Cerebellum (tissue), 5 donors: ENCODE results near the genes TMEM69, DMBX1 and ATPAF1.

- PRO-cap, 3 experiments, result peak in 1 of 3 experiments; most common minus-strand start chr1:45349380 (in 1)
- RAMPAGE, long total RNA, result no peak
These were observed 9.3 kb downstream of the TOE1 start for GRCh38 chr1:45349206-45349807.

DNA sequence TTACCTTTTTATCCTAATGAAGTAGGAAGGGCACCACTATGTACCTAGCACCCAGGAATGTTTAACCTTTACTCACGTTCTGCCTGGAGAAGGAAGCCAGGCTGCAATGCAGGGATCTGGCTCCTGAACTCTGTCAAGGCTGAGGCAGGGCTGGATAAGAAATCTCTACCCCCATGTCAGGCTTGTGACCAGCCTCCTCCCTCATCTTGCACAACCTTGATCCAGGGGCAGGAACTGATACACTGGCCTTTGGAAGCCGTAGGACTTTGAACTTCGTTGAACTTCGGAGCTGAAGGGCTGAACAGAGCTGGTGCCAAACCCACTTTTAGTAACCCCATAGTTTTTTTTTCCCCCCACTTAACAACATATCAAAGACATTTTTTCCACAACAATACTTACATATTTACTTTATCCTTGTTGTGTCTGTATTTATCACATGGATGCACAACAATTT lies 8.0 kb upstream of the AKR1A1 start:
- PRO-cap, 3 experiments, result no peak in any of the 3 experiments
- RAMPAGE, long total RNA, result no peak

GRCh38 chr1:45543770-45544241 lies 6.8 kb upstream of the AKR1A1 start:
- PRO-cap, 3 experiments, result no peak in any of the 3 experiments
- RAMPAGE, long total RNA, result no peak

DNA sequence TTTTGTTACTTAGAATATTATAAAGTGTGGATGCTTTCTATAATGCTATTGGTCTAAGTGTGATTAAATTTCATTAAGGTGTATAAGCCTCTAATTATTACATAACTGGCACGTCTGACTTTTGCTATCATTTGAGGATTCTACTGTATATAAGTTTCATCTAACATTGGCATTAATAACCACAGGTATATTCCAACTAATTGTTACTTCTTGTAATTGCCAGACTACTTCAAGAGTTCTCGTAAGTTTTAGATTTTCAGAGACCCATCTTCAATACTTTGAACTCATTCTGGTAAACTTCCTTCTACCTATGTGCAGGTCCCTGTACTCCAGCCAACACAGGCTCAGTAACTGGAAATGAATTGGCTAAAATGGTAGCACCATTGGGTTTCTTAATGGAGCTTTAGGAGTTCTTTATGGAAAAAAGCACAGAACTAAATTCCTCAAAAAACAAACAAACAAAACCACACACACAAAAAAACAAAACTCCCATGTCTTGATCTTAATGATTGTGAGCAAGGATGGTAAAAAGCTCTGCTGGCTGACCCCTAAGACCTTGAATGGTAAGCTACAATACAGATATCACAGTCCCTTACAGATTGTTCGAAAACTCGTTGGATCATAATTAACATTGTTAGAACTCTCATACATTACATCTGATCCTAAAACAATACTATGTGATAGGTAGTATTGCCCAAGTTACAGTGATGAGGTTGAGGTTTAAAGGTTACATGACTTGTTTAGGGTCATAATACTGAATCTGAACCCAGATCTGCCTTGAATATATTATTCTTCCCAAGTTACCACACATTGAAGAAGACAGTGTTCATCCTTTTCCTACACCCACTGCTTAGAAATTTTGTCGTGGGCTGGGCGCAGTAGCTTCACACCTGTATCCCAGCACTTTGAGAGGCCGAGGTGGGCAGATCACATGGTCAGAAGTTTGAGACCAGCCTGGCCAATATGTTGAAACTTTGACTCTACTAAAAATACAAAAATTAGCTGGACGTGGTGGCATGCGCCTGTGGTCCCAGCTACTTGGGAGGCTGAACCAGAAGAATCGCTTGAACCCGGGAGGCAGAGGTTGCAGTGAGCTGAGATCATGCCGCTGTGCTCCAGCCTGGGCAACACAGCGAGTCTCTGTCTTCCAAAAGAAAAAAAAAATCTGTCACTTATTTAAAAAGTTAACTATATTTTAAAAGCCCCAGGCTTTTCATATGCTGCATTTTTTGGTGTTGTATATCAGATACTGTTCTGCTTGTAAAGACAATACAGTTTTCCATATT lies 14.4 kb downstream of the CCDC17 start:
- PRO-cap, 3 experiments, result no peak in any of the 3 experiments
- RAMPAGE, long total RNA, result no peak

GRCh38 chr1:45685865-45686415 lies 393 bp downstream of the GPBP1L1 start:
- PRO-cap, 3 experiments, result peak in 1 of 3 experiments; most common plus-strand start chr1:45686131 (in 1)
- RAMPAGE, long total RNA, result no peak

DNA sequence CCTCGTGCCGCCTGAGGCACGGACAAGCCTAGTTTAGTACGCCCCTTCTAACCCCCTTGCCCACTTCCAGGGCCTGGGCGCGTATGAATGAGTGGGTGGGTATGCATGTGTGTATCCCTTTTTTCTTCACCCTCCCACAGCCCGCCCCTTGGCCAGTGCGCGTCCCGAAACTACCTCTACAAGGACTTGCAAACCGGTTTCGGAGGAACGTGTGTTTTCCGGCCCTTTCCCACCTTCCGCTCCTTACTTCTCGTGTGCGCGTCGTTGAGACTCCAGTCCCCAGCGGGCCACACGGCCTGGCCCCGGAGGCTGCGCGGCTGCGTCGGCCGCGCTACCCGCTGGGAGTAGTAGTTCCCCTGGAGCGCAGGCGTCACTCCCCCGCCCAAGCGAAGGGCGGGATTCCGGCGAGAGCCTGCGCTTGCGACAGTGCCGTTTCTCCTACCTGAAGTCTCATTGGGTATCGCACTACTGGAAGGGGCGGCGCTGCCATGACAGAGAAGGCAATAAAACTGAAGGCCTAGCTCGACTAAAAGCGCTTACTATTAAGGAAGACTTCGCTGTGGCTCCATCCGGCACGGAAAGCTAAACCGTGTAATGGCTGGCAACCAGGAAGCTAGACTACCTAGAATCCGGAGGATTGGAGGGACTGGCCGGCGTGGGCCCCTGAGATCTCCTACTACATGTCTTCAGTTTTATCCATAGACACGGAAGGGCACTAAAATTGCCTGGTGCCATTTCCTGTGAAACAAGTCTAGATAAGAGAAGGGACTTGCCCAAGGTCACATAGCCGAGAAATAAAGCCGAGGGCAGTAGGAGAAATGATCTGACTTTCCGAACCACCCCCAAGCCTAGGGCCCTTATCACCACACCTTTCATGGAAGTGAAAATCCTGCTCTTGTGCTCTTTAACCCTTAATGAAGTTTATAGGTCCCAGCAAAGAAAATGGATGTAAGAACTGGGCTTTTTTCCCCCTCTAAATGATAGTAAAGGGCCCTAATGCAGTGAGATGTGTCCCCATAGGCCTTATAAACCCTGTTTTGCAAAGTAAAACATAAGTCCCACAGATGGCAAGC lies 822 bp upstream of the GPBP1L1 start:
- PRO-cap, 3 experiments, result peak in 3 of 3 experiments; most common plus-strand start position 453 of the sequence (in 3); most common minus-strand start position 266 of the sequence (in 2)
- RAMPAGE, long total RNA, result start-site peak on the minus strand centred at position 295 of the sequence, 105 bp wide, 76 and 176 reads in 2 replicates

DNA sequence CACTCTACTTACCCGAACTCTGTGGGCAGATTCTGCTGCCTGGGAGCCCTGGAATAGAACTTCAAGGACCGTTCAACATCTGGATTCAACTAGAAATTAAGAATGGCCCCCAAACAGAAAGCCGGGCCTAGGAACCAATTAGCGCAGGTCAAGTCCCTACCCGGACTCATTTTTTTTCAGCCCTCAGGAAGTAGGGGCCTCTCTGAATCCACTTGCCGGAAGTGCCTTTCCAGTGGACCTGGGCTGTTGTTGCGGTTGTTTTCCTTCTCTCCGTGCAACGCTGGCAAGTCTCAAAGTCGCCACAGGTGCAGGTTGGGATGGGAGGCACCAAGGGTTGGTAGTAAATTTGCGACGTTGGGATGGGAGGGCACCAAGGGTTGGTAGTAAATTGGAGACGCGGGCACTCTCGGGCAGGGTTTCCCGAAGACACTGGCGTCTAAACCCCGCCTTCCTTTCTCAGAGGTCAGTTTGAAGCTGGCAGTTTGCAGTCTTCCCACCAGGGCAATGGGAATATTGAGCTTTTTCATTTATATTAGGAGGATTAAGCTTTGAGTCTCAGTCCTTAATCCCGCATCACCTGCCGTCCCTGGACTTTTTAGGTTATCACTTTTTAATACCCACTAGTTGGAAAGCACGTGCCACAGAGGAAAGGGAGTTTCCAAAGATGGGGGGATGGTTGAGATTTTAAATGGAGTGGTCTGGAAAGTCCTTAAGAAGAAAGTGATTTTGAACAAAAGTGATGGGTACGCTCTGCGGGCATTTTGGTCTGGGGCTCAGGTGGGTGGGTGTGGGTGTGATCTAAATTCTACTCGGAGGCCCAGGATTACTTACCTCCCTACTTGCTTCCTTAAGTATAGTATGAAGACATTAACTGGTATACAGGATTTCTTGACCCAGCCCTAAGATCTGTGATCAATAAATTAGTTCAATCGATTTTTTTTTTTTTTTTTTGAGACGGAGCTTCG lies at the start of gene TMEM69:
TMEM69 (plus strand) TSS at position 211 of the 965 bp plus-strand sequence.
- PRO-cap, 3 experiments, result peak in 3 of 3 experiments; most common plus-strand start position 211 of the sequence (in 3); most common minus-strand start position 84 of the sequence (in 1)
- RAMPAGE, long total RNA, result start-site peak on the plus strand centred at position 230 of the sequence, 12 bp wide, 281 and 59 reads in 2 replicates

- PRO-cap, 3 experiments, result no peak in any of the 3 experiments
- RAMPAGE, long total RNA, result no peak
These were observed 123.8 kb downstream of the MAST2 start for GRCh38 chr1:45927131-45927677.

DNA sequence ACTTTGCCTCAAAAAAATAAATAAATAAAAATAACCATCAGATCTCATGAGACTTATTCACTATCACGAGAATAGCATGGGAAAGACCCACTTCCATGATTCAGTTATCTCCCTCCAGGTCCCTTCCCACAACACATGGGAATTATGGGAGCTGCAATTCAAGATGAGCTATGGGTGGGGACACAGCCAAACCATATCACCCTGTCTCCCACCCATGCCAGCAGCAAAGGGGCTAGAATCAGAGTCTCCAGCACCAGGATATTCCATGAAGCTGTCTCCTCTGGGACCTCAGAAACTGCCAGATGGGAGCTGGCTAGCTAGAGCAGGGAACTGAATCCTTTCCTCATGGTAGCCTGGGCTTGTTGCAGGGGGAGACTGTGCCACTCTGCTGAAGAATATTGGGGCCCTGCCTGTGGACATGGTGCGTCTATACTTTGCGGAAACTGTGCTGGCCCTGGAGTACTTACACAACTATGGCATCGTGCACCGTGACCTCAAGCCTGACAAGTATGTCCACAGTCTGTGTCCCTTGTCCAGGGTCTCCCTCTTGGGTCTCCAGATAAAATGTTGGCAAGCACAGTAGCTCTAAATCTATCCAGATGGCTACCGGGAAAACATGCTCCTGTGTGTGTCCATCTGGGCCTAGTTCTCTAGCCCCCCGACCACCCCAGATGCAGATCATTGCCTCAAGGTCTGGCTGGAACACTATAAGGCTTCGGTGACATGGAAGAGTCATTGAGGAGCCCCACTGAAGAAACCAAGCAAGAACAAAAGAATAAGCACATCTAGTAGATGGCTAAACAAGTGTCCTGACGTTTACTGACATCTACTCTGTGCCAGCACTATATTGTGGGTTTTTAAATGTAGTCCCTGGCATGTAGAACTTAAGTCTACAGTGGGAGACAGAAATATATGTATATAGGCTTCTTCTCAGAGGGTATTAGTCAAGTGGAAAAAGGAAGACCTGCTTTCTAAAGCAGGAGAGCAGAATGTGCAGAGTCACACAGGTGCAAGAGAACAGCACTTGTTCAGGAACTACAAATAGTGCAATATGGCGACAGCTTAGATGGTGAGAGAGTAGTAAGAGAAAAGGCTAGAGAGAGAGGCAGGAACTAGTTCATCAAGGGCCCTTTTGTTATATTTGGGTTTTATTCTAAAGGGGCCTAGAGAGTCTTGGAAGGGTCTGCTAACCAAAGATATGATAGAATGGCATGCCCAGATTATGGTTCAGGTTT lies 106.7 kb downstream of the PIK3R3 start:
- PRO-cap, 3 experiments, result no peak in any of the 3 experiments
- RAMPAGE, long total RNA, result no peak

GRCh38 chr1:46036525-46037708 lies 95.5 kb downstream of the PIK3R3 start:
- PRO-cap, 3 experiments, result no peak in any of the 3 experiments
- RAMPAGE, long total RNA, result no peak

- PRO-cap, 3 experiments, result peak in 1 of 3 experiments; most common plus-strand start chr1:46171916 (in 1); most common minus-strand start chr1:46171861 (in 1)
- RAMPAGE, long total RNA, result no peak
These were observed 3.4 kb upstream of the TSPAN1 start for GRCh38 chr1:46171003-46172361.

- PRO-cap, 3 experiments, result peak in 3 of 3 experiments; most common plus-strand start chr1:46173468 (in 1); most common minus-strand start chr1:46173658 (in 3)
- RAMPAGE, long total RNA, result no peak
These were observed 1.5 kb upstream of the TSPAN1 start for GRCh38 chr1:46173192-46173995.

- PRO-cap, 3 experiments, result no peak in any of the 3 experiments
- RAMPAGE, long total RNA, result no peak
These were observed 9.5 kb downstream of the POMGNT1 start for GRCh38 chr1:46188516-46189381.

GRCh38 chr1:46285820-46286742 lies 17.3 kb downstream of the LRRC41 start:
- PRO-cap, 3 experiments, result no peak in any of the 3 experiments
- RAMPAGE, long total RNA, result no peak

DNA sequence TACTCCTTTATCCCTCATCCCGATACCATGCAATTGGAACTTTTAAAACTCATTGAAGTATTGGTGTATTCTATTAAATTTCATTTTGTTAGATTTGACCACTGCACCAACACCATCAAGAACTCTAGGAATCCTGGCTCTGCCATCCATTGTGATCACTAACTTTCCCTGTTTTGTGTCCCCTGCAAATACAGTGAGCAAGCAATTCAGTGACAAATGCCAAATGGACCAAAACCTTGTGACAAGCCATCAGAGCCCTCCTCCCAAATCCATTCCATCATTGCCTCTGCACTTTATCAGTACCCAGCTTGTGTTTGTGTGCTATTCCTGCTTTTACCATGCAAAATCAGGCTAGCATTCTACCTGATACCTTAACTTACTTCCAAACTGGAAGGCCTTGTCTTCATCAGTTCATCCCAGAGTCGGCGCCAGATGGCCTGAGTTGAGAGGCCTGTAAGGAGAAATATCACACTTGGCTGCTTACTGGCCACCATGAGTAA lies 6.2 kb downstream of the LRRC41 start:
- PRO-cap, 3 experiments, result no peak in any of the 3 experiments
- RAMPAGE, long total RNA, result no peak

DNA sequence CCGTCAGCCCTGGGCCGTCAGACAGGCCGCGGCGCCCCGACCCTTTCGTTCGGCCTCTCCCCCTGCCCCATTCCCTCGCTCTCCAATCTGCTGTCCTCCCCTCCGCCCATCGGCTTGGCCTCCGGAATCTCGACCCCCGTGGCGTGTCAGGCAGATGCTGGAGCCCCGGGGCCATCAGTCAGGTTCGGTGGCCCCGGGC lies 1.0 kb downstream of the LRRC41 start:
- PRO-cap, 3 experiments, result peak in 1 of 3 experiments; most common minus-strand start position 128 of the sequence (in 1)
- RAMPAGE, long total RNA, result no peak

- PRO-cap, 3 experiments, result no peak in any of the 3 experiments
- RAMPAGE, long total RNA, result no peak
These were observed 7.7 kb downstream of the FAAH start for GRCh38 chr1:46401589-46402420.

GRCh38 chr1:46489442-46490140 lies at the start of gene DMBX1:
TSS of gene DMBX1 (plus strand) at chr1:46489836.
- PRO-cap, 3 experiments, result no peak in any of the 3 experiments
- RAMPAGE, long total RNA, result no peak

DNA sequence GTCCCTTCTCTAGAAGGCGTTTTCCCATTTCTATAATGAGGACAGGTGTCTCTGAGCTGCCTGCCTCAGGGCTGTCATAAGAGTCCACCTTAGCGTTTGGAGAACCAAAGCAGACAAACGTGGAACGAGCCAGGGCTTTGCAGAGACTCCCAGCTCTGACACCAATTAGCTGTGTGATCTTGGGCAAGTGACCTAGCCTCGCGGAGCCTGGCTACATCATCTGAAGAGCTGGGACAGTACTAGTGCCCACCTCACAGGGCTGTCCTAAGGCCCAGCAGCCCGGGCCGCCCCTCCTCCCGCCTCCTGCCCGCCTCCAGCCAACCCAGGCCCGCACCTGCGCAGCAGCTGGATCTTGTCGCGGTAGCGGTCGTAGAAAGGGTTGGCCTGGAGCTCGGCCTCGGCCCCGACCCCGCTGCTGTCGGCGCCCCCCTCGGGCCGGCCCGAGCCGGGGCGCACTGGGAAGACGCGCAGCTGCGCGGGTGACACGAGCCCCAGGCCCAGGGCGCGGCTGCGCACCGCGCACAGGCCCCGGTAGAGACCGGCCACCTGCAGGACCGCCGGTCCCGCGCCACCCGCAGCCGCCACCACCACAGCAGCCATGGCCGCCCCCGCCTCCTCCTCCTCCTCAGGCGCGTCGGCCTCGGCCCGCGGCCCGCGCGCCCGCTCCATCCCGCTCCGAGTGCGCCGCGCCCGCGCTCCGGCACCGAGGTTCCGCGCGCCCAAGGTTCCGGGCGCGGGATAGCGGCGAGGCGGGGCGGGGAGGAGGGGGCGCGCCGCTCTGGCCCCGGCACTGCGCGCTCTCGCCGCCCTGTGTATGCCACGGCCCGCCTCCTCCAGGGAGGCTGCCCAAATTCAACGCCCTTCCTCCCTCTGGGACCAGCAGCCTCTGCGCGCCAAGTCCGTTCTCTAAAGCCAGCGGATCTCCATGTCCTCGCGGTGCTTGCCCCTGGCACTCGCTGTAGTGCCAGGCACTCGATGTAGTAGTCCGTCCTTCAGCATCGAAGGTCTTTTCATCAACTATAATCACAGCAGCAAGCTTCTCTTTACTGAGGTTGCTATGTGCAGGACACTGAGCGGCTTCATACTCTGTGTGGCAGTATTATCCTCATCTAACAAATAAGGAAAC lies at the start of gene ATPAF1:
ATPAF1 (minus strand) TSS at position 642 of the 1,126 bp plus-strand sequence.
- PRO-cap, 3 experiments, result peak in 3 of 3 experiments; most common plus-strand start position 928 of the sequence (in 2); most common minus-strand start position 642 of the sequence (in 2)
- RAMPAGE, long total RNA, result no peak

GRCh38 chr1:46718107-46718976 lies 572 bp downstream of the EFCAB14 start:
- PRO-cap, 3 experiments, result no peak in any of the 3 experiments
- RAMPAGE, long total RNA, result no peak